Measurements from ENCODE around the gene DHX38.

- PRO-cap: no peak
Observed at GRCh38 chr16:71881155-71881577, 2.8 kb downstream of the ZNF821 start.

DNA sequence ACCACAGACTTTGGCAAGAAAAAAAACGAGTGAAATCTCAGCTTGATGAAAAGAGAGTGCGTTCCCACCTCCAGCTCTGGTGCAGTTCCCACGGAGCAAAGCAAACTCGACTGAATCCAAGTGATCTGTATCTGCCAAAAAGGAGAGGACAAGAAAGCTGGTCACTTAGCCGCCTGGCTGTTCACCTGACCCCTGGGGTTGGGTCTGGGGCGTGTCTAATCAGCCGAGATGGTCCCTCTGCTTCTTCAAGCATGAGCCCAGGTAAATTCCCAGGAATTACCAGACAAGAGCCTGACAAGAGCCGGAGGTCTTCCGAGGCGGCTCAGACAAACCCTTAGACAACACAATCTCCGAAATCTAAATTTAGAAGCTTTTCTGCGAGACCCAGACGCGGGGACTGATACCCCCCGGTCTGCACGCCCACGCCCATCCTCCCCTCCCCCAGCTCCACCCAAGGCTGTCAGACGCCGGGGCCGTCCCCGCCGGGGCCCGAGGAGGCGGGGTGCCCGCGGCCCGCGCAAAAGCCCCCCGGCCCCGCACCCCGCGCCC, 765 bp downstream of the ZNF821 start:
- PRO-cap: unidirectional peak, plus-strand start at position 463 of the sequence

GRCh38 chr16:71926847-71927314, 31.6 kb downstream of the IST1 start:
- PRO-cap: no peak

DNA sequence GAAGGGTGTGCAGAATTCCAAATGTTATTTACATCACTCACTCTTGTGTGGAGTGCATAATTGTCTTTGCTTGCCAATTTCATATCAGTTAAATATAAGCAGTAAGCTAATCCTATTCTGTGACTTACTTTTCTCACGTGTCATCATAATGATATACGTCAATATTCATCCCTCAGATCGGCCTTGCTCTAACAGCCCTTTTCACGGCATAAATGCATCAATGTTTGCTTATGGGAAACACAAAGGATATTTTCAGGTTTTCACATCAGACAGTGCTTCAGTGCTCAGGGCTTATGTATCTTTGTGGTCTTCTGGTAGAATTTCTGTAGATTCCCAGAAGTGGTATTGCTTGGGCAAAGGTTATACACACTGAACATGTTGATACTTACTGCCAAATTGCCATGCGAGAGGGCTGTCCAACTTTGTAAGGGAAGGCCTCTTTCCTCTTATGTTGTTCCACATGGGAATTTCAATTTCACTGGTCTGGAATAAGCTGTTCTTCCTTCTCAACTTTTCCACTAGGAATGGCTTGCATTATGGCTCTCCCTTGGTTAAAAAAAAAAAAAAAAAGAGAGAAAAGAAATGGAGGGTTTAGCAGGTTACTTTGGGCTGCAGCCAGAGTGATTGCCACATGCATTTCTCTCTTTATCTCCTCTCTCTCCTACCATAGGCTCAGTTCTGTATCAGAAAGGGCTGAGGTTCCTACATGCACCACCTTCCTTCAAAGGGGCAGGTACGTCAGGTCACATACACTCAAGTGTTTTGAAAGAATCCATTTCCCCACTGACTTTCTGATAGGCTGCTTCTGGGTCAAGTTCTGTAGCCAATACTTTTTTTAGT, 19.2 kb downstream of the DHODH start:
- PRO-cap: unidirectional peak, plus-strand start at position 675 of the sequence

- PRO-cap: no peak
Observed at GRCh38 chr16:72092451-72093234, 777 bp downstream of the TXNL4B start.

DNA sequence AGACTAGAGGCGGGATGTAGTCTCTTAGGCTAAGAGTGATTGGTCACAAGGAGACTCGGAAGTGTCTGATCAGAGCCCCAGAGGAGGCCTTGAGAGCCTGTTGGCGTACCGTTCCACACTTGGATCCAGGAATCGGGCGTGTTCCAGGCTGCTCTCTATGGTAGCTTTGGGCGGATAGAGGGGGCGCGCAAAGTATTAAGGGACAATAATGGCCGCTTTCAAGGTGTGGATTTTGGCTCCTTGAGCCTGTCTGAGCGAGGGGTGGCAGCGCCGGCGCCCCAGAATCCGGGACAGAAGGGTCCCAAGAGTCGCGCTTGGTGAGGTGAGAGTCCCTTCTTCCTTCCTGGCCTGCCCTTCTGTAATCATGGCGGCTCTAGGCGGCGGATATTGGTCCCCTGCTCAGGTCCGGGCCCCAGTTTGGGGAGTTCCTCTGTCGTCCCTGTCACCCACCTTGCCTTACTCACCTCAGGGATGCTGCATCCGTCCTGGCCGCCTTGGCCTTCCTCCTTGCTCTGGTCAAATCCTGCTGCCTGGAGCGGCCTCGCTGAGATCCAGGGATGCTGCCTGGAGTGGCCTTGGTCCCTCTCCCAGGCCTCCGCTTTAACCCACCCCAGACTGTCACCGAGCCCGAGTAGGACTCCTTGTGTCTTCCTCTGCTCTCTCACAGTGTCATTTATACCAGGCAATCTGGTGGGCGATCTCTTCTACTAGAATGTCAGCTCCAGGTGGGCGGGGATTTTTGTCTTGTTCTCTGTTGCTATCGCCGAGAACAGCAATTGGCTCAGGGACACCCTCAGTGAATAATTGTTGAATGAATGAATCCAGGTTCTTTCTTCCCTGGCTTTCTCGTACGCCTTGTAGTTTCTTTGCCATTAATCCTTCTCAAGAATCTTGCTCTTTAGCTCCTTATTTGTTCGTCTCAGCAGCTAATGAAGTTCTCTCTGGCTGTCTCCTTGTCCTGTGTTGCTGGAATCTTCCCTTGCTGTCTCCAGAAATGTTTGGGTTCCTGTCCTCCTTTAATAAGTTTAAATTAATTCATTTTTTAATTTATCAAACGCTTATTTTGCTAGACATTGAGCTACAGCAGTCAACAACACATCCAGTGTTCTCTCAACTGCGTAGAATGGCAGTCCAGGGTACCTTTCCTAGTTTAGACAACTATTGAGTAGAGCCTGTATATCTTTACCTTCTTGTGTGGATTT, at the start of gene DHX38:
TSS of gene DHX38 (plus strand) at position 118 of the 1,202 bp plus-strand sequence.
- PRO-cap: bidirectional peak, plus-strand start at position 118 of the sequence, minus-strand start outside the sequence

DNA sequence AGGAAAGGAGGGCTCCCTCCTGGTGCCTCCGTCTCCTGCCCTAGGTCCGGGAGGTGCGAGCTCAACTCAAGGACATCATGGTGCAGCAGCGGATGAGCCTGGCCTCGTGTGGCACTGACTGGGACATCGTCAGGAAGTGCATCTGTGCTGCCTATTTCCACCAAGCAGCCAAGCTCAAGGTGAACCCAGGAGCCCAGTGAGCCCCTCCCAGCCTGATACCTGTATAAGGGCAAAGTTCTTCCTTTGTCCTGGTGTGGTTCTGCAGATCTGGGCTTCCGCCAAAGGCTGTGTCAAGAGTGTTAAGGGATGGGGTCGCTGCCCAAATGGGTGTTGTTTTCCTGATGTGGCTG, 14.8 kb downstream of the DHX38 start:
- PRO-cap: no peak

GRCh38 chr16:72126741-72126965, 33.0 kb downstream of the DHX38 start:
- PRO-cap: no peak

DNA sequence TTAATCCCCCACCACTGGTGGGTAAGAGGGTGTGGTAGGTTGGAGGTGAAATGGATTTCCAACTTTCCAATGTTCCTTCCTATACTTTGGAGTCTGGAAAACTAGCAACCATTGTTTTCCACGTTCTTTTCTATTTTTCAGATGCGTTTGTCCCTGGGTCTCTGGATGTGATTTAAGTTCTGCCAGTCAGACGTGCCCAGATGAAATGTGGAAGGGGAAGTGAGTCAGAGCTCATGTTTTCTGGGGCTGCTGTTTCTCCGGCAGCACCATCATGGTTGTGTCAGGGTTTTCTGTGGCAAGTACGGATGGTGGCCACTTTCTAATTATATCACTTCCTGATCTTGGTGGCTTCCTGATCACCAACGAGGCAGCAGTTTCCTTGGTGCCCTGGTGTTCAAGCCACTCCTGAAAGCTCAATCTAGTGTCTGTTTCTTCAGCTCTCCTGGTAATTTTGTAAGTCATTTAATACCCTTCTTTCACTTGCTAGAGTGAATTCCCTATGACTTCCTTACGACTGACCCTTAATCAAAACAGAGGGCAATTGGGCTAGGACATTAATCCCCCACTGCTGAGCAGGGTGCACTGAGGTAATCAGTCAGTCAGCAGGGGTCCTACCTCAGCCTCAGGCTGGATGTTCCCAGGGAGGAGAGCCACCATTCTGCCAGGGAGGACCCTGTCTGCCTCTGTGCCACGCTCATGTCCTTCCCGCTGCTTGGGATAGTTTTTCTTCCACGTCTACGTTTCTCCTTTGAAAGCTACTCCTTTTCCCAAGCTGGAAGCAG, 31.6 kb upstream of the PMFBP1 start:
- PRO-cap: no peak

DNA sequence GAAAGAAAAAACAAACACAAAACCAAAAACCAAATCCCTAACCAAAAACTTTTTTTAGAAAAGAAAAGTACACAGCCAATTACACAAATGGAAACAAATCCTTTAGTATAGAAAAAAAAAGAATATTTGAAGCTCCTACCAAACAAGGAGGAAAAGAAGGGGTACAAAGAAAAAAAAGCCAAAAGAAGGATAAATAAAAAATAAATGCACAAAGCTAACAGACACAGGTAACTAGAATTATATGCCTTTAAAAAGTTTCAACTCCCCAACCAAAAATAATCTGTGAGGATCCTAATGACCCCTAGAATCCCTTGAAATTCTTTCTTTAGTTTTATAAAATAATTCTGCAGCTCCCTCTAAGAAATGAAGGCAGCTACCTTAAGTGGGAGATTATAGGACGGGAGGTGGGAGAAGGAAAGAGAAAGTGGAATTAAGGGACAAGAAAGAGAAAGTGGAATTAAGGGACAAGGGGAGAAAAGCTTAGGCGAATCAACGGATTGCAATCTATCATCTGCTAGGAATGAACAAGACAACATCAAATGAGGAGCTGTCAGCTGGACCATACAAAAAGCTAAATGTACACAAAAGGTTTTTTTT, 262.2 kb downstream of the ZFHX3 start:
- PRO-cap: no peak

- PRO-cap: no peak
Observed at GRCh38 chr16:72796847-72797901, 250.8 kb downstream of the ZFHX3 start.

DNA sequence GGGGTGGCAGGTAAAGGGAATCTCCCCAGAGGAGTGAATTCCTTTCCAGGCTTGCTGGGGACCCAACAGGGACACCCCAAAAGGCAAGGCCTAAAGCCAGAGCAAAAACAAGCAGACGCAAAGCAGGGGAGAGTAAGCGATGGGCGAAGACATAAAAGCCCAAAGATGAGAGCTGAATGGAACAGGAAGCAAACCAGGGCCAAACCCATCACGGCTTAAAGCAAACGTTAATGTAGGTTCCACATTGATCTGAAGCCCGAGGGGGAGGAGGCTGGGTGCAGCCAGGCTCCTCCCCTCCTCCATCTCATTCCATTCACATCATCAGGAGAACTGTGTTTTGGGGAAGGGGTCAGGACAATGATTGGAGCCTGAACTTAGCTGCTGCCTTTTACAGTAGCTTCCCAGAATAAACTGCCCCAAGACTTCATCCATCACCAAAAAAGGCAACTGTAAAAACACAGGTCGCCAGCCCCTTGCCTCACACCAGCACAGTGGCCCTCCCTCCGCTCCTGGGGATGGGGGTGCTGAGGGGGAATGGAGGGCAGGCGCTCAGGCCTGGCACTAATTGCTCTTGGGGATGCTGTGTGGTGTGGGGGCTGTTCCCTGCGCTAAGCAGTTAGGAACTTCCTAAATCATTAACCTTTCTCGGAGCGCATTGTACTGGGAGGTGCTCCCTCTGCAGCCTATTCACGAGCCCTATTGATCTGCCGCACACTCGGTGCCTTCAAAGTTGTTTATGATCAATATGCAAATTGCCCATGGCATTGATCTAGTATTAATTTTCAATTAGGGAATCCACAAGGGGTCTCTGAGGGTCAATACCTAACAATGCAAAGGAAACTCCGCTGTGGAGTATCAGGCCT, 200.1 kb downstream of the ZFHX3 start:
- PRO-cap: unidirectional peak, plus-strand start at position 686 of the sequence

GRCh38 chr16:72853433-72854024, 194.4 kb downstream of the ZFHX3 start:
- PRO-cap: no peak

- PRO-cap: no peak
Observed at GRCh38 chr16:72952547-72952997, 95.4 kb downstream of the ZFHX3 start.

DNA sequence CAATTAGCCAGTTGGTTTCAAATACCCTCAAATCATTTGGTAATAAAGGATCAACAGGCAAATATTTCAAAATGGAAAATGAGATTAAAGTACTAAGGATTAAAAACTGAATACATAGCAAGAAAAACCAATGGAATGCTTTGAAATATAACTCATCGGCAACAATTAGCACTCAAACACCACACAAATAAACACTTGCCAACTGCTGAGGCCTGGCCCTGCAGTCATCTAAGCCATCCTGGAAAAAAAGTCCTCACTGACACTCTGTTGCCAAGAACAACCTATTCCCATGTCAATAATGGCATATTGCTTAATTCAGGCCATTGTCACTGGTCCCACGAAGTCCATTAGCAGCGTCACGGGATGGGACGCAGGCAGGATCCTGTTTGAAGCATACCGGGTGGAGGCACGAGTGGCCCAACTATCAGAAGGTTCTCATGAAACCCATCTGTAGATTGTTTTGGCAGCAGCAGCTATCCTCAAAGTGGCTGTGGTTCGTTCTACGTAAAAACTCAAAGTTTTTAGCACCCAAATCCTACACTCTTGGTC, 91.8 kb downstream of the ZFHX3 start:
- PRO-cap: bidirectional peak, plus-strand start at position 377 of the sequence, minus-strand start at position 230 of the sequence

- PRO-cap: no peak
Observed at GRCh38 chr16:72958262-72959298, 89.3 kb downstream of the ZFHX3 start.

GRCh38 chr16:72984932-72985833, 62.7 kb downstream of the ZFHX3 start:
- PRO-cap: no peak

DNA sequence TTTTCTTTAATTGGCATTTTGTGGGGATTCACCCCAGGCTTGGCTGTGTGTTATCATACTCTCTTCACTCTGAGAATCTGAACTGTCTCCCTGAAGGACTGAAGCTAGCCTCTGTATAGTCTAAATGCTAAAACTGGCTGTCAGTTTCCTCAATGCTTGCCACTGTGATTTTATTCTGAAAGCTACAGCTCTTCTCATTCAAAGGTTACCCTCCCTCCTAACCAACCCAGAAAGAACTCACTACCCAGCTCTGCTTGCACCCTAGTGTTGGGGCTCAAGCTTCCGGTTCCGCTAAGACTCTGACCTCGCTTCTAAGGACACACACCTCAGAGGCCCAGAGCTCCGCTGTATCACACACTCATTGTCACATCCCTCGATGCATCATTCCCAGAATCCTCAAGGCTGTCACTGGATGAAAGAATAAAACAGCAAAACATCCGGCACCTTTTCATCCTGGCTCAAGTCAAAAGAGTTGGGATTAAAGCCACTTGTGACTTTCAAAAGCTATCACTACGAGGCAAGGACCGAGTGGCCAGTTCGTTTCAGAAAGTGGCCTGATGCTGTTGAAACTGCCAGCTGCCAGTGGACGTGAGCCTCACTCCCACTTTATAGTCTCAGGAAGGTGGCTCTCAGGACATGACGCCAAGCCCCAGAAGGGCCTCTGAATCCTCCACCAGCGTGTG, 29.1 kb downstream of the ZFHX3 start:
- PRO-cap: no peak

DNA sequence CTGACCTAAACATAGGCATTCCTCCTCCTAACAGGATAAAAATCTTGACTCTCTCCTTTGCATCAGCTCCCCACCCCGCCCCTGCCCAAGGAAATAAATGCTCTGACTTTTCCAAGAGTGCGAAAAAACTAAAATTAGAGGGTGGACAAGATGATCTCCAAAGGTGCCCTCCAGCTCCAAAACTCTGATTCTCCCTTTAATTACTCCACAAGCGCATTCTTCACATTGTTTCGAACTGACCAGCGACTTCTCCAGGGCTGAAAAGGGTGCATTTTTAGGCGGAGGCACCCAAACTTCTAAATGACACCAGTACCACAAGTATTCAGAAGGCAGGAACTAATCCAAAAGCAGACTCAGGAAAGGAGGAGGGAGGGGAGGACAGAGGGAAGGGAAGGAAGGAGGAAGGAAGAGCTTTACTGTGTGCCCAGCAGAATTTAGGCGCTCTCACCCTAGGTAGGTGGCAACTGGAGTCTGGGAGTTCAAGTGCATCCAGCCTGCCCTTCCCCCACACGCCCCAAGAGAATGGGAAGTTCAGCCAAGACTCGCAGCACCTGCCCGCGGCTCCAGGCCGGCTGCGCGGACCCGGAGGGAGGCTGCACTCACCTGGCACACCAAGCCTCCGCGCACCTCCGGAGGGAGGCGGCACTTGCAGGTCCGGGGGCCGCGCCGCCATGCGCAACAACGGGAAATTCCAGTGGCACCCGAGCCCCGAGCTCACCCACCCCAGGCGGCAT, 612 bp downstream of the ZFHX3 start:
- PRO-cap: unidirectional peak, plus-strand start at position 381 of the sequence; bidirectional peak, plus-strand start at position 517 of the sequence, minus-strand start at position 451 of the sequence

- PRO-cap: no peak
Observed at GRCh38 chr16:73093418-73093735, 45.4 kb upstream of the ZFHX3 start.